Suprapubic skin (tissue), 4 donors: ENCODE results near the genes COX6B1 and U2AF1L4.

- PRO-cap = no peak
- RAMPAGE, long total RNA, 4 experiments = no peak in any of the 4 experiments
These were observed 16.7 kb downstream of the UBA2 start for GRCh38 chr19:34444799-34445365.

- PRO-cap = no peak
- RAMPAGE, long total RNA, 4 experiments = start-site peak on the plus strand in 1 of 4 experiments, at chr19:34986035-34986062 at its widest, 9 reads per replicate
These were observed 14.6 kb upstream of the GRAMD1A start for GRCh38 chr19:34985330-34986170.

- PRO-cap = no peak
- RAMPAGE, long total RNA, 4 experiments = no peak in any of the 4 experiments
These were observed 5.6 kb upstream of the GRAMD1A start for GRCh38 chr19:34994468-34994889.

DNA sequence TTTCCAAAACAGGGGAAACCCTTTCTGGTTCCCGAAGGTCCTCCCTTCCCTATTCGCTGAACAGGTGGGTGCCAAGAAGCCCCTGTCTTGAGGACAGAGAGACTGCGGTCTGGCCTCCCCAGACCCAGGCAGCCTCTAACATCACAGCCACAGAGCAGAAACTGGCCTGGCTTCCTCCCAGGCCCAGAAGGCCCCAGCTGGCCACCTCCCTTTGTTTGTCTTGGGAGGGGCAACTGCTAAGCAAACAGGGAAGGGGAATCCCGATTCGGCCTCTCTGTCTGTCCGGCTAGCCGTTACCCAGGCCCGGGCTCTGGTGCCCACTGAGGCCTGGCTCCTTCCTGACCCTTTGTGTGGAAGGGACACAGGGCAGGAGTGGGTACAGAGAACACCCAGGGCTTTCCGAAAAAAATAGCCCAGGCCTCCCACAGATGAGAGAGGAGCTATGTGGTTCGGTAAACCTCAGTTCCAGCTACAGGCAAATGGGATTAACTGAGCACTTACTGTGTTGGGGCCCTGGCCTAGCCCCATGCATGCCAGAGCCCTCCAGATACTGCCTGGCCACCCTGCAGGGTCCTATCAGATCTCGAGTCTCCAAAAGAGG lies 5.1 kb upstream of the GRAMD1A start:
- PRO-cap = no peak
- RAMPAGE, long total RNA, 4 experiments = no peak in any of the 4 experiments

DNA sequence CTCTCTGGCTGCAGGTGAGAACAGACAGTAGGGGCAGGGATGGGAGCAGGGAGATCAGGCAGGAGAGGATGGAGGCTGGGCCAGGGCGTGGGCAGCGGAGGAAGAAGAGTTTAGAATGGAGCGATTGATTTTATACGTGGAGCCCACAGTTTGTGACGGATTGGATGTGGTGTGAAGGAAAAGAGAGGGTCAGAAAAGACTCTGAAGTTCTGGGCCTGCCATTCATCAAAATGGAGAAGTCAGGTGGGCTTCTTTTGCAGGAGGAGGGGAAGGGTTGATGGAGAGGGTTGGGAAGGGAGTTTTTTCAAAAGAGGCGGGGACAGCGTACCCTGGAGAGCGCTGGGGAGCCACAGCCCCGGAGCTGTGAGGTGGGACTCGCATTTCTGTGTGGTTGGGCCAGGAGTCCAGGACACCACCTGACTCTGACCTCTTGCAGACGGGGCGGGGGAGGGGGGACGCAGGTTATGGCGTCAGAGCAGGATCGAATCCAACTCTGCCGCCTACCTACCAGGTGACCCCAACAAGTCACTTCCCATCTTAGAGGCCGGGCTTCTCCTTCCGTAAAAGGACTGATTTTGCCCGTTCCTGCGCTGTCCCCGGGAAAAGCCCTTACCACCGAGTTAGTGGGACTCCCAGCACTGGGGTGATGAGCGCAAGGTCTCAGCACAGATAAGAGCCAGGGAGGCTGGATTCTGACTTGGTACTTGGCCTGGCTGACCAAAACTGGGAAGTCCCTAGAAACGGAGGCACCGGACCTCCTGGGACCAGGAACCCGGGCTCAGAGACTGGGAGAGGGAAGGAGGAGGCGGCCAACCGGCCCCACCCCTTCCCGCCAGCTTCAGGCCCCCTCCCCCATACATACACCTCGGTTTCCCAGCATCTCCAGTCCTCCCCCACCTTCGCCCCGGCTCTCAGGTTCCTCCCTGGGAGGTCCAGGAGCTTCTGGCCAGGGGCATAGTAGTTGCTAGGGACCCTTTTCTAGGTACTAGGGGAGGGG lies 756 bp upstream of the GRAMD1A start:
- PRO-cap = unidirectional peak, plus-strand start at position 540 of the sequence; unidirectional peak, plus-strand start at position 593 of the sequence
- RAMPAGE, long total RNA, 4 experiments = no peak in any of the 4 experiments

- PRO-cap = no peak
- RAMPAGE, long total RNA, 4 experiments = no peak in any of the 4 experiments
These were observed 3.8 kb downstream of the GRAMD1A start for GRCh38 chr19:35004069-35004229.

GRCh38 chr19:35026222-35026669 lies 4.0 kb upstream of the SCN1B start:
- PRO-cap = no peak
- RAMPAGE, long total RNA, 4 experiments = no peak in any of the 4 experiments

GRCh38 chr19:35126603-35127183 lies 8.2 kb downstream of the LGI4 start:
- PRO-cap = no peak
- RAMPAGE, long total RNA, 4 experiments = no peak in any of the 4 experiments

DNA sequence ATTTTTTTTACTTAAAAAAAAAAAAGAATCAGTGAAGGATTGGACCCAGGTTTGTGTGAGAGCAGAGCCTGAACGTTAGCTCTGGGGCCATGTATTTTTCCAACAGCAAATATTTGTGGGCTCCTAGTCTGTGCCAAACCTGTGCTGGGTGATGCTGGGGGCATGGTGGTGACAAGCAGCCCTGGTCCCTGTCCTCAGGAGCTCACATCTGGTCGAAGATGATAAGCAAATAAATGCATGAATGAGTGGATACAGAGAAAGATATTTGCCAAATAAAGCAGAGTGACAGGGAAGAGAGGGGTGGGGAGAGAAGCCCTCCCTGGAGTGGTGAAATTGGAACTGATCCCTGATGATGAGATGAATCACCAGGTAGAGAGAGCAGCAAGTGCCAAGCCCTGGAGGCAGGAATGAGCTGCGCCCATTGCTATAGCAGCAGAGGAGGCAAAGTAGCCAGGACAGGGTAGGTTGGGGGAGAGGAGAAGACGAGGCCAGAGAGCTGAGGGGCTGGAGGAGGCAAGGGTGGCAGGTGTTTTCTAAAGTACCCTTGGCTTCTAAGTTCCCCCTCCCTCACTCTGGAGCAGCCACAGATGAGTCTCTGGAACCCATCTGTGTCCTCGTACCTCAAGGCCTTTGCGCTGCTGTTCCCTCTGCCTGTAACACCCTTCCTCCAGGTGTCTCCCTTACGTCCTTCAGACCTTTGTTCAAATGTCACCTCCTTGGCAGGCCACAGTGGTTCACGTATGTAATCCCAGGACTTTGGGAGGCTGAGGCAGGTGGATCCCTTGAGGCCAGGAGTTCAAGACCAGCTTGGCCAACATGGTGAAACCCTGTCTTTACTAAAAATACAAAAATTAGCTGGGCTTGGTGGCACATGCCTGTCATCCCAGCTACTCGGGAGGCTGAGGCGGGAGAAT lies 13.8 kb downstream of the FXYD5 start:
- PRO-cap = no peak
- RAMPAGE, long total RNA, 4 experiments = no peak in any of the 4 experiments

DNA sequence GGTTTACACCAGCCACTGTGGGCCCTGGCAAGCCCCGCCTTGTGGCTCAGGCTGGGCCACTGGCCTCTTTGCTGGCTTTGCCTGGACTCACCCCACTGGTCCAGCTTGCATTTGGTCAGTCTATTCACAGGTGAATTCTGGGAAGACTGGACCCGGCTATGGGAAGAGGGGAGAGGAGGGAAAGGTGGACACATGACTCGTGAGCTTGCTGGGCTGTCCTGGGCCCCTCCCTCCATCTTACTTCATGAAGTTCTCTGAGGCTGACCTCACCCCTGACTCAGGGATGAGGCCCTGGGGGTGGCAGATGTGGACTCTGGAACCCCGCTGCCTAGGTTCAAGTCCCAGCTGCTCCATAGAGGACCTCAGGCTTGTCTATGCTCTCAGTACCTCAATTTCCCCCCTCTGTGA lies 14.3 kb downstream of the FAM187B start:
- PRO-cap = no peak
- RAMPAGE, long total RNA, 4 experiments = no peak in any of the 4 experiments

DNA sequence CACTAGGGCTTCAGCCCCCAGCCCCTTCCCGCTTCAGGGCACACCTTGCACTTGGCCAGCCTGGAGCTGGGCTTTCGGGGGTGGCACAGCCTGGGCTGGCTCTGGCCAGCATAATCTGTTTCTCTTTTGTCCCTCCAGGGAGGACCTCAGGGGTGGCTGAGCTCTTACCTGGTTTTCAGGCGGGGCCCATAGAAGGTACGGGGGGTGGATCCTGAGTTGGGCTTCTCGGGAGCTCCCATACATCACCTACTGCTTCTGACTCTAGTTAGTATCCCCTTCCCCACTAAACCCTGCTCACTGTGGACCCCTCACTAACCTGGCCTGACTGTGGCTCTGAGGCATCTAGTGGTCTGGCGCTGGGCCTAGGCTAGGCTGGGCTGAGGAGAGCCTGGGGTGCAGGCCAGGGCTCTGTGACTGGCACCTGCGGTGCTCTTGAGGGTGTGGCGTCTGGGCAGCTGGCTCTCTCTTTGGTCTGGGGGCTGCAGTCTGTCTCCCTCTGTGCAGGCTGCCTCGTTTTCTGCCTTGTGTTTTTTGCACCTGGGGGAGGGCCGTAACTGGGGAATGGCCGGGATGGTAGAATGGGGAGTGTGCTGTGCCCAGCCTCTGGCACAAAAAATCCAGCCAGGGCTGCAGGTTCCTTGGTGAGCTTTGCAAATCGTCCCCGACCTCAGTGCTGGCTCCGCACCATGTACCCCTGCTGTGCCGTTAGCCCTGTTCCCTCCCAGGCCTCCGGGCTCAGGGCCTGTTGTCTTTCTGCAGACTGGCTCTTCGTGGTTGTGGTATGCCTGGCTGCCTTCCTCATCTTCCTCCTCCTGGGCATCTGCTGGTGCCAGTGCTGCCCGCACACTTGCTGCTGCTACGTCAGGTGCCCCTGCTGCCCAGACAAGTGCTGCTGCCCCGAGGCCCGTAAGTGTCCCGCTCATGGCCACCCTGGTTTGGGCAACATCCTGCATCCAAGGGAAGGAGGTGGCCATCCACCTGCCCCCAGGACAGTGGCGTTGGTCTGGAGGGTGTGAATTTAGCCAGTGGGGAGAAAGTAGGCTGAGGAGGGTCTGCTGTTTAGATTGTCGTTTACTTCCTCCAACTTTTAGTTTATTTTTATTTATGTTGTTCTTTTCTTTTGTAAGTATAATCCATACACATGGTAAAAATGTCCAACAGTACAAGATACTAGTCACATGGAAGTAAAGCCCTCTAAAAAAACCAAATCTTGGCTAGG lies 6.6 kb upstream of the USF2 start:
- PRO-cap = no peak
- RAMPAGE, long total RNA, 4 experiments = no peak in any of the 4 experiments

DNA sequence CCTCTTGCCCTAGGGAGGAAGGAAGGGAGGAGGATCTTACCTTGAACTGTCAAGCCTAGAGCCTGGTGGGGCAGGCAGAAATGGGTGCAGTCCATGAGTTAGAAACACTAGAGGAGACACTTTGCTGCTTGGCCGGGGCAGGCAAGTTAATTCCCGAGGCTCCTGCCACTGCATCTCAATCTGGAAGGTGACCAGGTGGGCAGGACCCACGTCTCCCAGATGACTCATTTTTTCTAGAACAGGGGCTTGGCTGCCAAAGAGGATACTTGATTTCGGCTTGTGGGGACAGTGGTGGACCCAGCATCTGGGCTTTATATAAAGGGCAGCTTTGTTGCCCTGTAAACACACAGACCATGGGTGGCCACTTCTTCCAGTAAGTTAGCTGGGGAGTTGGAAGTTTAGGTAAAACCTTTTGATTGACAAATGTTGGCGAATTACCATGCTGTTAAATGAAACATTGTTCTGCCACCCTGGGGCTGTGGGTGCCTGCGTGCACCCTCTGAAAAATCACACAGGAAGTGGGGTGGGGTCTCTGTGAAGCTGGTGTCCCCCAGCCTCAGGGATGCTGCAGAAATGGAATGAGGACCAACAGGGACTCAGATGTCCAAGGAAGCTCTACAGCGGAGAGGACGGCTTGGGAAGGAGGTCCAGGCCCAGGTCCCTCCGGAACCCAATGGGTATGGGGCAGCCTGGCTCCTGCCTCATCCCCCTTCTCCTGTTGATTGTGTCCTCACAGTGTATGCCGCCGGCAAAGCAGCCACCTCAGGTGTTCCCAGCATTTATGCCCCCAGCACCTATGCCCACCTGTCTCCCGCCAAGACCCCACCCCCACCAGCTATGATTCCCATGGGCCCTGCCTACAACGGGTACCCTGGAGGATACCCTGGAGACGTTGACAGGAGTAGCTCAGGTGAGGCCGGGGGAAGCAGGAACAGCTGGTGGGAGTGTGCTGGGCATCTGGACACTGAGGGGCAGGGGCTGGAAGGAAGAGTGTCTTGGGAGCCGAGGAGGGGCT lies 2.8 kb upstream of the USF2 start:
- PRO-cap = no peak
- RAMPAGE, long total RNA, 4 experiments = no peak in any of the 4 experiments

DNA sequence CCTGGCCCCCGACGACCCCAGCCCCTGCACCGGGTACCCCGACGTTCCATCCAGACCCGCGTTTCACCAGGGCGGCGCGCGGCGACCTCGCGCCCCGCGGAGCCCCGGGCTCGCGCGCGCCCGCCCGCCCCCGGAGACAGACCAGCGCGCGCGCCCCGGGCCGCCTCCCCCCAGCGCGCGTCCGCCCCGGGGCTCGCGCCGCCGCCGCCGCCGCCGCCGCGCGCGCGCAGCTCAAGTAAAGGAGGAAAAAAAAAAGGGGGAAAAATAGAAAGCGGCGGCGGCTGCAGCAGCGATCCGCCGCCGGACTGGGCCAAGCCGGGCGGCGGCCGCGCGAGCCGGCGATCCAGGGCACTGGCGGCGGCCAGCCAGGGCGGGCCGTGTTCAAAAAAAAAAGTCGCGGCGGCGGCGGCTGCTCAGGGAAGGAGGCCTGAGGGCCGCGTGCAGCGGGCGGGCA lies 417 bp upstream of the USF2 start:
- PRO-cap = bidirectional peak, plus-strand start outside the sequence, minus-strand start at position 419 of the sequence
- RAMPAGE, long total RNA, 4 experiments = no peak in any of the 4 experiments

DNA sequence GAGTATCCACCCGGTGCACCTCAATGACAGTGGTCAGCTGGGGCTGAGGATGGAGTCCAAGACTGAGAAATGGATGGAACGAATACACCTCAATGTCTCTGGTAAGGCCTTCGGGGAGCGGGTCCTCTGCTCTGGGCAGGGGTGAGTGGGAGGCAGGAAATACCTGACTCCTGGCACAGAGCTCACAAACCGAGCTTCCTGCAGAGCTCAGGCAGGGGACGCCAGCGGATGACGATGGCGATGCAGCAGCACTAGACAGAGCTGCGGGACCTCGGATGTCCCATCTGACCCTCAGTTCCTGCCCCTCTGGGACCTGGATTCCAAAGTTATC lies 3.8 kb downstream of the CD22 start:
- PRO-cap = no peak
- RAMPAGE, long total RNA, 4 experiments = no peak in any of the 4 experiments

DNA sequence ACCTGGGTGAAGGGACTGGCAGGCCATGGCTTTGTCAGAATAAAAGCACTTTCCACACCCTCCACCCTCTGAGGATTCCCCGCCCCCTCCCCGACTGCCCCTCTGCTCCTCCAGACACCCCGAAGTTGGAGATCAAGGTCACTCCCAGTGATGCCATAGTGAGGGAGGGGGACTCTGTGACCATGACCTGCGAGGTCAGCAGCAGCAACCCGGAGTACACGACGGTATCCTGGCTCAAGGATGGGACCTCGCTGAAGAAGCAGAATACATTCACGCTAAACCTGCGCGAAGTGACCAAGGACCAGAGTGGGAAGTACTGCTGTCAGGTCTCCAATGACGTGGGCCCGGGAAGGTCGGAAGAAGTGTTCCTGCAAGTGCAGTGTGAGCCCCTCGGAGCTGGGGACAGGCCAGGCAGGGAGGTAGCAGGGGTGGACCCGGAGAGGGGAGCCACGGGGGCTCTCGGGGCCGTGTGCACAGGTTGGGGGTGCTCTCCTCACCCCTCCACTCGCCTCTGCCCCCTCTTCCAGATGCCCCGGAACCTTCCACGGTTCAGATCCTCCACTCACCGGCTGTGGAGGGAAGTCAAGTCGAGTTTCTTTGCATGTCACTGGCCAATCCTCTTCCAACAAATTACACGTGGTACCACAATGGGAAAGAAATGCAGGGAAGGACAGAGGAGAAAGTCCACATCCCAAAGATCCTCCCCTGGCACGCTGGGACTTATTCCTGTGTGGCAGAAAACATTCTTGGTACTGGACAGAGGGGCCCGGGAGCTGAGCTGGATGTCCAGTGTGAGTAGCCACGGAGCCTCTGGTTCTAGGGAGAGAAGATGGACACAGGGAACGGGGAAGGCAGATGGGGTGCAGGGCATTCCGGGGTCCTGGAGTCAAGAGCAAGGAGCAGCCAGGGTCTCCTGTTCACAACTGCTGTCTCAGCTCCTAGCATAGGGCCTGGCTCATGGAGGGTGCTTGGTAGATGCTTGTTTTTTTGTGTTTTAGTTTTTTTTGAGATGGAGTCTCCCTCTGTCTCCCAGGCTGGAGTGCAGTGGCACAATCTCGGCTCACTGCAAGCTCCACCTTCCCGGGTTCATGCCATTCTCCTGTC lies 9.0 kb downstream of the CD22 start:
- PRO-cap = no peak
- RAMPAGE, long total RNA, 4 experiments = no peak in any of the 4 experiments

GRCh38 chr19:35493771-35494409 lies 3.6 kb upstream of the KRTDAP start:
- PRO-cap = bidirectional peak, plus-strand start at chr19:35493932, minus-strand start at chr19:35493611; bidirectional peak, plus-strand start at chr19:35494281, minus-strand start at chr19:35494109
- RAMPAGE, long total RNA, 4 experiments = no peak in any of the 4 experiments

DNA sequence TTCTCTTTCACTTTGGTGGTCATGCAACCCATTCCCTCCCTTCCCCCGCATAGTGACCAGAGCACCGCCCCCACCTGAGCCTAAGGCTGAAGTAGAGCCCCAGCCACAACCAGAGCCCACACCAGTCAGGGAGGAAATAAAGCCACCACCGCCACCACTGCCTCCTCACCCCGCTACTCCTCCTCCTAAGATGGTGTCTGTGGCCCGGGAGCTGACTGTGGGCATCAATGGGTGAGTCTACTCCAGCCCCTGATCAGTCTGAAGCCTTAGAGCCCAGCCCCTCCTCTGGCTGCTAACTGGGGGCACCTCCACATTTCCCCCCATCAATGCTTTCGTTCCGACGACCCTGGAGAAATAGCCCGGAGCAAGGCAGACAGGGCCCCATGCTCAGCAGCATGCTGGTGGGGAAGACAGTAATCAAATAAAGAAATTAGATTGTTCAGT lies 3.5 kb downstream of the GAPDHS start:
- PRO-cap = no peak
- RAMPAGE, long total RNA, 4 experiments = start-site peak on the plus strand in 2 of 4 experiments, centred at positions 105 to 143 of the sequence, 8 to 20 reads per replicate

DNA sequence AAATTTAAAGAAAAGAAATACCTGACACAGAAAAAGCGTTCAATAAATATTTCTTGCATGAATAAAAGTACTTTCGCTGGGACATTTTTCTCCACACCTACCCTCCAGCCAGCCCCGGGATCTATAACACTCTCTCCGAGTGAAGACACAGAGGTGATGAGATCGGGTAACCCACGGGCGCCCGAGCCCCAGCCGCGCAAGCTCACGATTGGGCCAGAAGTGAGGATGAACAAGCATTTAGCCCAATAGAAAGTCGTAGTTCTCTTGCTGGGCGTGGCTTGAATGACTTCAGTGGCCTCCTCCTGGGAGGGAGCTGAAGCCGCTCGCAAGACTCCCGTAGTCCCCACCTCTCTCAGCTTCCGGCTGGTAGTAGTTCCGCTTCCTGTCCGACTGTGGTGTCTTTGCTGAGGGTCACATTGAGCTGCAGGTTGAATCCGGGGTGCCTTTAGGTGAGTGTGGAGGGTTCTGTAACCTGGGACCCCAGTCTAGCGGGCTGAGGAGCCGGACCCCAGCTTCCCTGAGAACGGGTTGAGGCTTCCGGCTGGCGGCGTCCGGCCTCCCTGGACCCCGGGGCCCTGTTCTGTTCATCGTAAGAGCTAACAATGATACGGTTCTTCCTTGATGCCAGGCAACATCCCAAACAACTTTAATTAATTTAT lies at the start of gene COX6B1:
Gene COX6B1 (plus strand): TSS at position 369 of the 659 bp plus-strand sequence.
- PRO-cap = bidirectional peak, plus-strand start at position 339 of the sequence, minus-strand start at position 125 of the sequence
- RAMPAGE, long total RNA, 4 experiments = start-site peak on the plus strand in 4 of 4 experiments, centred at positions 379 to 392 of the sequence, 506 to 4,481 reads per replicate

GRCh38 chr19:35729953-35731211 lies 11.9 kb downstream of the IGFLR1 start:
- PRO-cap = no peak
- RAMPAGE, long total RNA, 4 experiments = no peak in any of the 4 experiments

GRCh38 chr19:35745182-35745748 lies at the start of gene U2AF1L4:
TSS of gene U2AF1L4 (minus strand) at chr19:35745418.
- PRO-cap = bidirectional peak, plus-strand start at chr19:35745619, minus-strand start at chr19:35745368
- RAMPAGE, long total RNA, 4 experiments = start-site peak on the plus strand in 4 of 4 experiments, at chr19:35745609-35745681 at its widest, 31 to 201 reads per replicate; start-site peak on the minus strand in 4 of 4 experiments, at chr19:35745399-35745422 at its widest, 29 to 145 reads per replicate